ENCODE data around the genes LDHD, ZFP1, CPHXL and WWOX.

GRCh38 chr16:75108620-75109826 lies 7.6 kb downstream of the LDHD start:
- RRBS: no CpG with 5 or more reads among the region's 29 CpGs

DNA sequence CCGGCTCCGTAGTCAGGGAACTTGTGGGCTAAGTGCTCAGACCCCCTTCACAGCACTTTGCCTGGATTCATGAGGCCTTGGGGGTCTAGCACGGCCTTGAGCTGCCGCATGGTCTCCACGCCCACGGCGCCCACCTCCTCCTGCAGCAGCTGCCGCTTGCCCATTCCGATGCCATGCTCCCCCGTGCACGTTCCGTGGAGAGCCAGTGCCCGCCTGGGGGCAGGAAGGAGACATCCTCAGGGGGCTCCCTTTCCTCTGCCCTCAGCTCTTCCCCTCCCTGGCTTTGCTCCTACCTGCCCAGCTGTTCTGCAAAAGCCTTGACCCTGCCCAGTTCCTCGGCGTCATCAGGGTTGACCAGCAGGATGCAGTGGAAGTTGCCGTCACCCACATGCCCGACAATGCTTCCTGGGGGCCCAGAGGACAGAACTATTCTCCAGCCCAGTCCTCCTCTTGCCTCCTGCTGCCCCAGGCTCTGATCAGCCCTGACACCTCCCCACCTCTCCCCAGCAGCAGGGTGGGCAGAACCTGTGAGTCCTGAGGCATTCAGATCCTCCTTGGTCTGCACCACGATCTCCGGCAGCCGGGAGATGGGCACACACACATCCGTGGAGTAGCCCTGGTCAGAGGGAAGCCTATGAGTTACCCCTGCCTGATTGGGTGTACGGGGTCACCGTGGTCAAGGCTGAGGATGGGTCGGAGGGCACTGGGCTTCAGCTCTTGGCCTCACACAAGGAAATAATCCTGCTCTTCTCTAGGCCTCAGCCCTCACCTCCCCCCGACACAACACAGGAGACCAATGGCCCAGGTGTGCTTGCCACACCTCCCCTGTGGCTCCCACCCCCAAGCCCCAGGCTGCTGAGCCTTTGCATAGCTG lies 4.0 kb downstream of the LDHD start:
- RRBS: no CpG with 5 or more reads among the region's 25 CpGs

DNA sequence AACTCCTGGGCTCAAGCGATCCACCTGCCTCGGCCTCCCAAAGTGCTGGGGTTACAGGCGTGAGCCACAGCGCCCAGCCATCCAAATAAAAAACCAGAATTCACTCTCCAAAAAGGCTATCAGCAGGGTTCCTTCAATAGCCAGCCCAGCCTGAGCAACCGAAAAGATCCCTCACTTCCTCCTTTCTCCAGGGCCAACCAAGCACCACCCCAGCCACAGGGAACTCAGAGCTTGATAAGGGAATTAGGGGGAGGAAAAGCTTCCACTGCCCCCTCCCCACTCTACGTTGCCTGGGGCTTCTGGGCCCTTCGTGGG lies 657 bp downstream of the LDHD start:
- RRBS: no CpG with 5 or more reads among the region's 7 CpGs

- RRBS: no CpG with 5 or more reads among the region's 9 CpGs
Observed at GRCh38 chr16:75116368-75116981, at the start of gene LDHD. LDHD (minus strand) TSS chr16:75116780.

- RRBS: 2% methylated on average over 11 of the region's 97 CpGs
Observed at GRCh38 chr16:75148167-75149310, at the start of gene ZFP1. ZFP1 (plus strand) TSS chr16:75148524.

DNA sequence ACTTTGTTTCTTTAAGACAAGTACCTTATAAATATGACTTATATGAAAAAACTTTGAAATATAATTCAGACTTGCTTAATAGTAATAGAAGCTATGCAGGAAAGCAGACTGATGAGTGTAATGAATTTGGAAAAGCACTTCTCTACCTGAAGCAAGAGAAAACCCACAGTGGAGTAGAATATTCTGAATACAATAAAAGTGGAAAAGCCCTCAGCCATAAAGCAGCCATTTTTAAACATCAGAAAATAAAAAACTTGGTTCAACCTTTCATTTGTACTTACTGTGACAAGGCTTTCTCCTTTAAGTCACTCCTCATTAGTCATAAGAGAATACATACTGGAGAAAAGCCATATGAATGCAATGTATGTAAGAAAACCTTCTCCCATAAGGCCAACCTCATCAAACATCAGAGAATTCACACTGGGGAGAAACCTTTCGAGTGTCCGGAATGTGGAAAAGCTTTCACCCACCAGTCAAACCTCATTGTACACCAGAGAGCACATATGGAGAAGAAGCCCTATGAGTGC lies 21.1 kb downstream of the ZFP1 start:
- RRBS: no CpG with 5 or more reads among the region's 2 CpGs

GRCh38 chr16:75228991-75229472 lies 10.2 kb downstream of the CTRB1 start:
- RRBS: 88% methylated on average over 2 of the region's 17 CpGs

GRCh38 chr16:75264193-75264599 lies 12.8 kb upstream of the BCAR1 start:
- RRBS: no CpG with 5 or more reads among the region's 8 CpGs

GRCh38 chr16:75380158-75380785 lies 53.0 kb downstream of the CFDP1 start:
- RRBS: 95% methylated on average over 1 of the region's 8 CpGs

DNA sequence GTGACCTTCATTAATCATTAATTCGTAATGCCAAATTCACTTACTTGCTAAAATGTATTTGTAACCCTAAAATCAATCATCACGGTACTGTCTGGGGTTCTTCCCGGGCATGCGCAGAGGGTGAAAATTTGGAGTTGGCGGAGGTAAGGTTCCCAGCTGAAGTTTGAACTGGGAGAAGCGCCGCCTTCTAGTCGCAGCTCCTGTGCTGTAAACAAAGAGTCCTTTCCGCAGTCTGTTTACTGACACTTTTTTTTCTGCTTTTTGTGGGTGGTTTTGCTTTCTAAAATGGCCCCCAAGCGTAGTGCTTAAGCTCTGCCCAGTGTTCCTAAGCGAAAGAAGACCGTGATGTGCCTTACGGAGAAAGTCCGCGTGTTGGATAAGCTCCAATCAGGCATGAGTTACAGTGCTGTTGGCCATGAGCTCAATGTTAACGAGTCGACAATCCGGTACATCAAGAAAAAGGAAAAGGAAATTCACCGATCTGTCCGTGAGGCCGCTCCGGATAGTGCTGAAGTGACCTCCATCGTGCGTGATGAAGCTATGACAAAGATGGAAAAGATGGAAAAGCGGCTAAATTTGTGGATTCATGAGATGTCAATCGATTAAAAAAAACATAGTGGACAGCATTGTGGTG lies 496 bp upstream of the CFDP1 start:
- RRBS: 20% methylated on average over 2 of the region's 26 CpGs

DNA sequence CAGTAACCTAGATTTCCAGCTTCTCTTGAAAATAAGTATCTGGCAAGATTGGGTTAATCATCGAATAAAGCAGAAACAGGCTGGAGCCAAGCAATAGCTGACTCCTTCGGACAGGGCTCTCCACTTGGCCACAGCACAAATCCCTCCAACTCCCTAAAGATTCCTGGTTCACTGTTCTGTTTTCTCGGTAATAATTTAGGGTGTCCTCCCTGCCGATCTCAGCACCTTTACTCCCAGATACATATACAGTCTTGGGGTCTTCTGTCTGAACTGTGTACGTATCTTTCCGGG lies 8.9 kb upstream of the CFDP1 start:
- RRBS: no CpG with 5 or more reads among the region's 6 CpGs

DNA sequence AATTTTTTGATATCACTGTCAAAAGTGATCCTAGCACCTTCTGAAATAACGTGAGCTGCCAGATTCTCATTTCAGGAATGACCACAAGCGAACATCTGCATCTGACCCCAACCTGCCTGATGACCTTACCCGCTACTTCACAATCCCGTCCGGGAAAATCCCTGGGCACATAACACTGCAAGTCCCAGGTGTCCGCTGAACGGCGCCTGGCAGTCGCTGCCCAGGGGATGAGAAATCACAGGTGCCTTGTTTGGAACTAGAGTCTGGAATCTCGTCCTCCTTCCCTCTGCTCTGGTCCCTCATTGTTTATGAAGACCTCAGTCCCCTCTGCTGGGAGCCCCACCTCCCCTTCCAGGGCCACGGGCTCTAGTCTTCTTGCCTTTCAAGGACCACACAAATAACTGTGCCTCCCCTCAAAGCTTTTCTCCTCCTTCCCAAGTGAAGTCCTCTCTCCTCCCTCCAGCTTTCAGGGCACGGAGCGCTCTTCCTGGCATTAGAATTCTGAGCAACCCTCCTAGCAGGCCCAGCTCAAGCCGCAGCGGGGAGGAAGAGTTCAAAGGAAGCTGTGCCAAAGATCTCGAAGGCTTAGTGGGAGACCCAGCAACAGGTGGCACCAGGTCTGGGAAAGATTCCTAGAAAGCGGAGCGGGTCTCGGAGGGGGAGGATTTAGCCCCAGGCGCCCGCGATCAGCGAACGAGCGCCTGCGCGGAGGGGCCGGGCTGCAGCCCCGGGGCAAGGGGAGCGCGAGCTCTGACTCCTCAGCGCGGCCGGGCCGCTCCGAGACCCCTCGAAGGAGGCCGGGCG lies 996 bp downstream of the TMEM170A start:
- RRBS: 2% methylated on average over 6 of the region's 39 CpGs

GRCh38 chr16:75621163-75621567 lies 1.9 kb downstream of the ADAT1 start:
- RRBS: no CpG with 5 or more reads among the region's 2 CpGs

DNA sequence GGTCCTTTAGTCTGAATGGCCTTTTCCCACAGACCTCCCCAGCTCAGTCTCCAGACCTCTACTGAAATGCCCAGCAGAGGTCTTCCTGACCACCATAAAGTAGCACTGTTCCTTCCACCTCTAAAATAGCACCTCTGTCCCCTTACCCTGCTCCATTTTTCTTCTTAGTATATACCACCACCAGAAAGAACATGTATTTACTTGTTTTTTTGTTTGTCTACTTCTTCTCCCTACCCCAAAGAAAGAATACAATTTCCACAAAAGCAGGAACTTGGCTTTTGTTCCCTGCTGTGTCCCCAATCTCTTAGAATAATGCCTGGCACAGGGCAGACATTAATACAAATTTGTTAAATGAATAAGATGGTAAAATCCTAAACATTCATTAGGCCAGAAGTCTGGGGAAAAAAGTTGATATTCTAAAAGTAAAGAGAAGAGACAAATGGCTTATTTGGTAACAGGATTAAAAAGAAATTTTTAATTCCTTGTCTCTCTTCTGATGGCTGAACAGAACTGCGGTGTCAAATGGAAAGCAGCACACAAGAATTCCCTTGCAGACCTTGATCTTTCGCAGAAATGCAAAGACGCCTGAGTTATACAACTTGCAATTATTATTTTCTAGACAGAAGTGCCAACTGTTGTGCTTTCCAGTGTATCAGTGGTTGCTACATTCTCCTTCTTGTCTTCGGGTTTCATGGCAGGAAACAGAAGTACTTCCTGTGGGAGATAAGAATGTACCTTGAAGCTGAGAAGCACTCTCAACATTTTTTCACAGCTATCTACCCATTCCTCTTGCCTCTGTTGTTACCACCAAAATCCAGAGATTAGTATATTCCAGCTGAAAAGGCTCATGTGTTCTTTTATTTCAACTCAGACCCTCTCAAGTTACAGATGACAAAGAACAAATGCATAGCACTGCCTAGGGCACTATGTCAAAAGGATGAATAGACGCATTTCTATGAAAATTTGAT lies 4.5 kb upstream of the ADAT1 start:
- RRBS: no CpG with 5 or more reads among the region's 5 CpGs

DNA sequence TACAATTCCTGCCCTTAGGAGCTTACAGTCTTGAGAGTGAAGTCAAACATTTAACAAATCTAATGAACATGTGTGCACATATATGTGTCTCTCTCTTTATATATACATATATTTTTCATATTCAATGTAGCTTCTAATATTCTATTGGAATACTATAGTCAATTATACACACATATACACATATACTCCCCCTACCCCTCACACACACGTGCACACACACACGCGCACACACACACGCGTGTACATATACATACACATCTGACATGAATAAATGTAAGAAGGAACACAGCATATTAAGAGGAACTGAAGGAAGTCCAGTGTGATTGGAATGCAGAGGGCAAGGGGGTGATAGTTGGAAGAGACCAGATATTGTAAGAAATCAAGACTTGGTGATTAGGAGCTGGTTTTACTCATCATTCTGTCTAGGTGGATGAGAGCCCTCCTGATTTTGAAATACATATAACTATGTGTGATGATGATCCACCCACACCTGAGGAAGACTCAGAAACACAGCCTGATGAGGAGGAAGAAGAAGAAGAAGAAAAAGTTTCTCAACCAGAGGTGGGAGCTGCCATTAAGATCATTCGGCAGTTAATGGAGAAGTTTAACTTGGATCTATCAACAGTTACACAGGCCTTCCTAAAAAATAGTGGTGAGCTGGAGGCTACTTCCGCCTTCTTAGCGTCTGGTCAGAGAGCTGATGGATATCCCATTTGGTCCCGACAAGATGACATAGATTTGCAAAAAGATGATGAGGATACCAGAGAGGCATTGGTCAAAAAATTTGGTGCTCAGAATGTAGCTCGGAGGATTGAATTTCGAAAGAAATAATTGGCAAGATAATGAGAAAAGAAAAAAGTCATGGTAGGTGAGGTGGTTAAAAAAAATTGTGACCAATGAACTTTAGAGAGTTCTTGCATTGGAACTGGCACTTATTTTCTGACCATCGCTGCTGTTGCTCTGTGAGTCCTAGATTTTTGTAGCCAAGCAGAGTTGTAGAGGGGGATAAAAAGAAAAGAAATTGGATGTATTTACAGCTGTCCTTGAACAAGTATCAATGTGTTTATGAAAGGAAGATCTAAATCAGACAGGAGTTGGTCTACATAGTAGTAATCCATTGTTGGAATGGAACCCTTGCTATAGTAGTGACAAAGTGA lies 8.6 kb downstream of the TERF2IP start:
- RRBS: no CpG with 5 or more reads among the region's 12 CpGs

DNA sequence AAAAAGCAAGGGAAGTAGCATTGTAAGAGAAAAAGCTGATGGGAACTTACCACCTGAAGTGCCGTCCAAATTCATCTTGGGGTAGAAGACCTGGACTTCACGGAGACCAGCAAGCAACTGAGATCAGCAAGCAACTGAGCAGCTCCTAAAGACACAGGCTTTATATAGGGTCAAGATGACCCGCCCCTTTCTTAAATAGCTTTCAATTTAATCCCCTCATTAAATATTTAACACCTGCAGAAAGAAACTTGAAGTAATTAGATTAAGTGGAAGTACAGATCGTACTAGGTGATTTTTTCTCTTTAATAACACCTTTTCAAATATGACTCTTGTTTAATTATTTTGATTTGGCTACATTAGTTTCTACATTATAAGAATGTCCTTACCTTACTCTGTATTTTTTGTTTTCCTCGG lies at the start of gene CPHXL:
Gene CPHXL, minus strand, starts transcription at position 123 of the 414 bp plus-strand sequence.
- RRBS: no CpG with 5 or more reads among the region's 5 CpGs

DNA sequence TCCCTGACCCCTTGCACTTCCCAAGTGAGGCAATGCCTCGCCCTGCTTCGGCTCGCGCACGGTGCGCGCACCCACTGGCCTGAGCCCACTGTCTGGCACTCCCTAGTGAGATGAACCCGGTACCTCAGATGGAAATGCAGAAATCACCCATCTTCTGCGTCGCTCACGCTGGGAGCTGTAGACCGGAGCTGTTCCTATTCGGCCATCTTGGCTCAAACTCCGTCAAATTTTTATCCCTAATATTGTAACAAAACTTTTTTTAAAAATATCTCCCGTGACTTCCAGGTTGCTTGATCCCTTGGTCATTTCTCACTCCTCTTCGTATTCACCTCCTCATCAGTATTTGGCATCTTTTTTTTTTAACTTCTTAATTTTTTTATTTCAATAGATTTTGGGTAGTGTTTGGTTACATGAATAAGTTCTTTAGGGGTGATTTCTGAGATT lies 101.5 kb upstream of the CPHXL start:
- RRBS: no CpG with 5 or more reads among the region's 16 CpGs

DNA sequence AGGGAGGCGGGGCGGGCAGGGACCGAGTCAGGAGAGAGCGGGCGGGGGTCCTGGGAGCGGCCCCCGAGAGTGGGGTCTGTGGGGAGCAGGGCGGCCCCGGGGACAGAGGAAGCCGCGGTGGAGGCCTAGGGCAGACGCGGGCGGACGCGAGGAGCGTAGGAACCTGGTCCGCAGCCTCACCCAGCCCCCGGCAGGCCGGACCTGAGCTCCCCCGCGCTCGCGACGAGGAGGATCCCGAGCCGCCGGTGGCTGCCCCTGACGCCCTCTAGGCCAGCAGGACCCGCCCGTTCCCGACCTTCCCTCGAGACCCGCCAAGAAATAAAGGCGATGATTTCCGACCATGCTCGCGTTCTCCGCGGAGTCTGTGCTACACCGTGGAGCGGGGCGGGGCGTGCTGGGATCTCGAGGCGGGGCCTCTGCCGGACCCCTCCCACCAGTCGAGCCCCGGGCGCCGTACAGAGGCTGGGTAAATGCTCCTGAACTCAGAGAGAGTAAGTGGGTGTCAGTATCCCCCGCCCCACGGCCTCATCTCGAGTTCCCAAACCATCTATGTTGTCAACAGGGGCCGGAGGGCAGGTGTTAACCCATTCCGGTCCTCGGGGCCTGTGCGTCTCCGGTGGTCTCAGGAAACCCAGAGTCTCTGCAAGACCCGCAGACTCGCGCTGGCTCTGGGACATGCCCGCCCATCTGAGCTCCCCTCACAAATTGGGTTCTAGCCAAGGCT lies 13.6 kb downstream of the SYCE1L start:
- RRBS: 9% methylated on average over 16 of the region's 63 CpGs

DNA sequence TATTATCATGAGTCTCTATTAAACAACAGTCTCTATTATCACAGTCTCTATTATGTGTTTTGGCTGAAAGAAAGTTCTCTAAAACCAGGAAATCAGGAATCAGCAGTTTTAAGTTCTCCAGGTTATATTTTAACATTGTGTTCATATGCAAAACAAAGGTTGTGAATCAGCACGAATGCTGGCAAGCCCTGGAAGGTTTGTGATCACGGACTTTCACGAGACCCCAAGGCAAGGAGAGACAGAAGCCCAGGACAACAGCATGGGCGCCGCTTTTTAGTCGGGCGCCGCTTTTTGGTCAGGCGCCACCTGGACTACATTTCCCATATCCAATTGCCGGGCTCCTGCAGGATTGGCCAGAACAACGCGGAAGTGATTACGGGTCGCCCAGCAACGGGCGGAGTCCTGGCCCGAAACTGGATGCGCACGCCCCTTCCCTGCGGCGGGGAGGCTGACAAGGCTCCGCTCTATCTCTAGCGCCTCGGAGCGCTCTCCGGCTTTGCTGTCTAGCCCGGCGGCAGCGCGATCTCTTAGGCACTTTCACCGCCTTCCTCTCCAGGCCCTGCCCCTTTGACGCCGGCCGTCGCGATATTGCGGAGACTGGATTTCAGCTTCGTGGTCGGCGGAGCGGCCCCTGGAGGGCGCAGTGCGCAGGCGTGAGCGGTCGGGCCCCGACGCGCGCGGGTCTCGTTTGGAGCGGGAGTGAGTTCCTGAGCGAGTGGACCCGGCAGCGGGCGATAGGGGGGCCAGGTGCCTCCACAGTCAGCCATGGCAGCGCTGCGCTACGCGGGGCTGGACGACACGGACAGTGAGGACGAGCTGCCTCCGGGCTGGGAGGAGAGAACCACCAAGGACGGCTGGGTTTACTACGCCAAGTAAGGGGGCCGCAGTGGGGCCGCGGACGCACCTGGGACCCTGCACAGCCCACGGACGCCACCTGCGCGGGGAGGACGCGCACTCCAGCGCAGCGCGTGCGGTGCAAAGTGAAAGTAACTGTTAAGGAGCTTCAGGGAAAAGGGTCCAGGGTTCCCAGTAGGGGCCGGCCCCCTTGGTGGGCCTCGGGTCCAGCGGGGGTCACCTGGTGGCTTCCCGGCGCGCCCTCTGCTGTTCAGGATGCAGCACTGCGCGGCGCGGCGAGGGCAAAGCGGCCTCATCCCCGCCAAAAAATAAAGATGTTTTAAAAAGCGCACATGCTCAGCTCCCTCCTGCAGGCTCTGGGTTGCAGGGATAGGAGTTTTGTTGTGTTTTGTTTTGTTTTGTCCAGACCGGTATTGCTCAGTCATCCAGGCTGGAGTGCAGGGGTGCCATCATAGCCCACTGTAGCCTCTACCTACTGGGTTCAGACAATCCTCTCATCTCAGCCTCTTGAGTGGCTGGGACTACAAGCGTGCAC lies at the start of gene WWOX:
Gene WWOX, plus strand, starts transcription at position 641 of the 1,390 bp plus-strand sequence.
- RRBS: 5% methylated on average over 18 of the region's 97 CpGs

GRCh38 chr16:78519321-78520006 lies 420.0 kb downstream of the WWOX start:
- RRBS: no CpG with 5 or more reads among the region's 9 CpGs

Data from UCH-1 (cell line).